Neutrophil (primary cell): ENCODE results near the gene TRAF6.

DNA sequence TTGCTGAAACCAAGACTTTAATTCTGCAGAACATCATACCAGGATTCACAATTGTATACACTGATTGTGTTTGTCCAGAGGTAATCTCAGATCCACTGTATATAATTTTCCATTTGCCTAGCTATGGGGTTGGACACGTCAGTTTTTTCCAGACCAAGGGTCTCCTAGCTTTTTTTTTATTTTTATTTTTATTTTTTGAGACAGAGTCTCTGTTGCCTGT is 48.5 kb upstream of the EHF start:
- PRO-cap = no peak

DNA sequence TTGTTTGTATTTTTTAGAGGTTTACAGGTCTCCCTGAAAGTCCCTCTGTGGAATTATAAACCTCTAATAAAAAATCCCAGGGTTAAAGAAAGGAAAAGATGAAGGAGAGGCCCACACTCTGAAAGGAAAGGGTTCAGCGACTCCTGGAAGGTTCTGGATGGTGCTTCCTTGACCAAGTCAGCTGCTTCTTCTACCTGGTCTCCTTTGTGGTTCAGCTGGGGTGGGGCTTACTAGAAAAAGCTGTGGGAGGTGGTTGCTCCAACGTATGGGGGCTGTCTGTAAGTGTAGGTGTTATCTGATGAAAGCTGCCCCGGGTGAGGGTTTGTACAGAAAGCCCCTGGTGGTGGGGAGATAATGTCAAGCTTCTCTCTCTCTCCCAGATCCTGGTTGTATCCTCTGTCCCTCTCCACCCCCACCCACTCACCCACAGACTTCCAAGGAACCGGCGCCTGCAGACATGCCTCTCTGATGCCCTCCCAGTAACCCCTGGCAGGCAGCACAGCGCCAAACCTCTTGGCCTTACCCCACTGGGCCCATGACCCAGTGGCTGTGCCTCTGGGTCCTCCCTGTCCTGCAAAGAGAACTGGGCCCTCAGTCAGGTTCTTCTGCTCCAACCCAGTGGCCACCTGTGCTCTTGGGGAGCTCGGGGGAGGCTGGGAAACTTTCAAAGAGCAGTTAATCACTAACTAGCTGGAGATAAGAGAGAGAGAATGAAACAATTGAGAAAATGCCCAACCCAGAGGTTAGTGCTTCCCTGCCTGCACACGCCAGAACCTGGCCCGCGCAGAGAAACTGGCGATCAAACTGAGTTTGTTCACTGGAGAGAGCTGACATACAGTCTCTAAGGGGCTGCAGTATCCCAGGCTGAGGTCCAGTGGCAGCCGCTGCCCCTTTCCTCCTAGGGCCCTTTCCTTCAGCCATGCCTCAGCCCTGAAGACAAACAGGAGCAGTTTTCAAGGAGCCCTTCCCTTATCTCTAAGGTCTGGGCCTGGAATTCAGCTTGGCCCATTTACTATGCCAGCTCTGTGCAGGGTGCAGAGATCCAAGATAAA is 20.4 kb upstream of the EHF start:
- PRO-cap = no peak

- PRO-cap = no peak
Measured at GRCh38 chr11:34757244-34757629, 136.3 kb downstream of the EHF start.

- PRO-cap = no peak
Measured at GRCh38 chr11:35013236-35014454, 97.2 kb downstream of the PDHX start.

DNA sequence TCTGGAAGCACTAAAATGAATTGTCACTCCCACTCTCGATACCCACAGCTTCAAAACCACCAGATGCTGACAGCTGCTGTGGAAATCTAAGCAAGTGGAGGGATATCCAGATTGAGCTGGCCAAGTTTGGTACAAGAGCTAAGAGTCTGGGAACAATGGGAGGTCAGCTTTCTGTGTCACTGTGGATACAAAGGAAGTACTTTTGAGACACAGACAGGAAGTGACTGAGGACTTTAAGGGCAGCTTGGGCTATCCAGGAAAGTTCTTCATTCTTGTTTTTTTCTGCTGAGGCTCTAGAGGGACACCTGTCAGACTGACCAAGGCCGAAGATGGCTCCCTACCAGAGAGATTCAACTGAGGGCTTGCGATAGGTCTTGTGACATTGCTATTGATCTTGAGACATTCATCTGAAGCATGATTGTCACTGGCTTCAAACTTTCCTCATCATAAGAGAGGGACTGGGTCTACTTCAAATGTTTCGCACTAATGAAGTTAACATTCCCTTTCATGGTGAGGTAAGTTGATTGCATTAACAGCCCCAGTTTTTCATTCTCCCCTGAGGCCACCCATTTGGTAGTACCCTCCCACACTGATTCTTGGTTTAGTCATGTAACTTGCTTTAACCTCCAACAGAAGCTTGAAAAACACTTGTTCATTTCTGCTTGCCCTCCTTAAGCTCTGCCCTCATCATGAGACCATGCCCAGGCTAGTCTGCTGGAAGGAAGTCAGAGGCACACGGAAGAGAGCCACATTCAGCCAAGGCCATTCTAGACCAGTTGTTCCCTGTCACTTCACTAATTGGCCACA is 51.0 kb upstream of the CD44 start:
- PRO-cap = no peak

DNA sequence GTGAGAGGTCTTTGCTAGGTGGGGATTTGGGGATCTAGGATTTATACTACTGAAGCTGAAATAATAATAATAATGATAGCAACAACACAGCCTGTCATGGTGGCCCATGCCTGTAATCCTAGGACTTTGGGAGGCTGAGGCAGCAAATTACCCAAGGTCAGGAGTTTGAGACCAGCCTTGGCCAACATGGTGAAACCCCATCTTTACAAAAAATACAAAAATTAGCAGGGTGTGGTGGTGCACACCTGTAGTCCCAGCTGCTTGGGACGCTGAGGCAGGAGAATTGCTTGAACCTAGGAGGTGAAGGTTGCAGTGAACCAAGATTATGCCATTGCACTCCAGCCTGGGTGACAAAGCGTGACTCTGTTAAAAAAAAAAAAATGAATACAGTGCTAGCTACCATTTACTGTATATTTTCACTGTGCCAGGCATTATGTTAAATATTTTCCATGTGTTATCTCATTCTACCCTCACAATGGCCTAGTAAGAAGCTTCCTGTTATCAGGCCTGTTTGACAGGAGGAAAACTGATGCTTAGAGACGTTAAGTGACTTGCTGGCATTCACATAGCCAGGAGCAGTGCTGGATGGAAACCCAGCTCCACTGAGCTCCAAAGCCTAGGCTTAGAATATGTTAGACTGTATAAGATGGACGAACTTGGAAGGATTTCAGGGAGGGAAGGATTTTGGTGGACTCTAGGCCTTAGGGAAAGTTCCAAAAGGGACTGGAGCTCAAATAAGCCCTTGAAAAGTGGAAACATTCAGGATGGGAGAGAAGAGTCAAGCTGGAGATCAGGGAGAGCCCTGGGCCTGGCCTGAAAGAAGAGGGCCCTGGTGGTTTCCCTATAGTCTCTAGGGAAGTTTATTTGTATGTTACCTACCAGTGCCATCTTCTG is 1.9 kb downstream of the CD44 start:
- PRO-cap = no peak

- PRO-cap = no peak
Measured at GRCh38 chr11:35141545-35142339, 2.8 kb downstream of the CD44 start.

- PRO-cap = no peak
Measured at GRCh38 chr11:35174653-35175267, 35.8 kb downstream of the CD44 start.

- PRO-cap = no peak
Measured at GRCh38 chr11:35304478-35304881, 114.9 kb downstream of the SLC1A2 start.

DNA sequence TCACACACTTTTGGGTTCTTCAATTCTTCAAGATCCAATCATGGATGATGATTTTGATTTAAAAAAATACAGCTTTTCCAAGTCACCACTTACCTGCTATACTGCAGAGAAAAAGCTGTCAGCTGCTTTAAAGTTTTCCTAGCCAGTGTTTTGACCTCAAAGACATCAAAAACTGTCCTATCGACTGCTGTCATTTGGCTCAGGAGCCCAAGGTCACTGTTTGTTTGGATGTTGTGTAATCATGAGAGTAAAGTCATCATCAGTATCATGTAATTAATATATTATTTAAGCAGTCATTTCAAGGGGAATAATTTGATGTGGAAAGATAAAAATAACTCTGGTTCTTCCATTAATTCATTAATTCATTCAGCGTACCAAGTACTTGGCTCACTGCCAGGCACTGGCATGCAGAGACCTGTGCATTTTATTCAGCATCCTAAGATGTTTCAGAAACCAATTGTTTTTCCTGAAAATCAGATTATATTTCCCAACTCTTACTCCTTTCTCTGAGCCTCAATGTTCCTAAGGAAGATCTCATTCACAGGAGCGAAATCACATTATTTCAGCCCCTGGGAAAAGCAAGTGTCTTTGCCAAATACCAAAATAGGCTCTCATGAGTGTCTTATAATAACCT is 59.9 kb downstream of the SLC1A2 start:
- PRO-cap = no peak

DNA sequence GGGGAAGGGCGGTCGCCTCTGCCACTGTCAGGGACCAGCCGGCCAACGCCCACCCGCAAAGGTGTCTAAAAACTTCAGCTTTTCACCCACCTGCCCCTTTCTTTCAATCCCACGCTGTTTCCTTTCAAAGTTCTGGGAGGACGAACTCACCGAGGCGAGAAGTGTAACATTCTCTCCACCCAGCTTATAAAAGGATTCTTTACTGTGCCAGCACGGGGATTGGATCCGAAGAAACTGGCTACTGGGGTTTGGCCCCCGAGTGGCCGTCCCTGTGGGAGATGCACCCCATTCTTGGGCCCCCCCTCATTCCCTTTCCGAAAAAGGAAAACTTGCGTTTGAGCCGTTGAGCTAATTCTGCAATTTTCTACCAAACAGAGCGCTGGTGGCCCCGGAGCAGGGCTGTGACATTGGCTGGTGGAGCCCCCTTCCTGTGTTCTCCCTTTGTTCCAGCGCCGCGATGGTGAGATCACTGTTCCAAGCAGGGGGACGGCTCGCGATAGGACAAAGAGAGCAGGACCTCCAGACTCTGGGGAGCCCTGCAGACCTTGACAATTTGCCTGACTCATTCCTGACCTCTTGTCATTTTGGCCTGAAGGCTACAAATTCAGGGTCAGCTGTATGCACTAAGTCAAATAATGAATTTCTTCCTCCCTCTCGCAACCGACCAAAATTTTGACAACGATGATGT is 1.9 kb downstream of the FJX1 start:
- PRO-cap = no peak

- PRO-cap = no peak
Measured at GRCh38 chr11:35905860-35906360, 38.0 kb upstream of the LDLRAD3 start.

DNA sequence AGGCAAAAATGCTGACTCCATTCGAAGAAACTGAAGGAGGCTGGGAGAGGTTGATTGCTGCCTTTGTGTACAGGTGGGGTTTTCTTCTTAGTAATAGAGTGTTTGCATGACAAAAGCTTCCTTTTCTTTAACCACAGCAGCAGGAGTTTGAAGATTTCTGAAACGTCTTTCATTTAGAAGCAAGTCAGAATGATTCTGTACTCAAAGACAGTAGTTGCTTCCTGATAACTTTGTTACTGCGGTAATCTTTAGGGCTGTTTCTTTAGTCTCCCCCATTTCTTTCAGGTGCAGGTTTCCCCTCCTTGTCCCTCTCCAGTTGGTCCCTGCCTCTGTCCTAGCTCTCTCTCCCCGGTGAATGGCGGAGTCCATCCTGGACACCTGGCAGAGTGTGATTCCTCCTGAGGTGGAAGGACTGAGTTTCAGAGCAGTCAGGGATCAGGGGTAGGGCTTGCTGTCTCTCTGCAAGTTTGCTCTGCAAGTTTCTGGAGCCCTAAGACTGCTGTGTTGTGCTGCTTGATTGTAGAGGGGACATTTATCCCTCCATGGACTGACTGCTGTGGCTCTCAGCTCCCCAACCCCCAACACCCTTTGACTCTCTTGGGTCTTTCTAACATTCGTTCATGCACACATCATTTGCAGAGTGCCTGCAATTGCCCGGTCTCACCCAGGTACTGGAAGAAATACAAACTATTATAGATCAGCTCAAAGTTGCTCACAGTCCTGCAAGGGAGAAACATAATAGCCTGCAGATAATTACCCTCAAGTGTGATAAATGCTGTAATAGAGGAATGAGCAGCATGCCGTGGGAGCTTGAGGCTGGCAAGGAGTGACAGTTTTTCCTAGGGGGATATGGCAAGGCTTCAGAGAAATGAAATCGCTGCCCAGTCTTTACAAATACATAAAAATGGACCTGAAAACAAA is 166.4 kb downstream of the LDLRAD3 start:
- PRO-cap = no peak

- PRO-cap = no peak
Measured at GRCh38 chr11:36227102-36227515, 62.1 kb downstream of the COMMD9 start.

DNA sequence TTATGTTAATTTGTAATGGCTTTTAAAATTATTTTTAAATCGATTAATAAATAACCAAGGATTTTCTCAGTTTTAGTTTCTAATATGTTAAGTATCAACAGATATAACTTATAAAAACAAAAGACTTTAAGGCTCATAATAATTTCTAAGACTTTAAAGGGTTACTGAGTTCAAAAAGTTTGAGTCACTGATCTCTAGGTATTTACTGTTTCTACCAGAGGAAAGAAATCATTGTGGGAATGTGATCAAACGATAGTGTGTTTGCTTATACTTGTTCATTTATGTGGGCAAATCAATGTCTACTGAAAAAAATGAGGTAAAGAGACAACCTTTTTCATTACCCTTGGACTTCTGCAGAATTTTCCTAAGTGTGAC is 65.3 kb downstream of the PRR5L start:
- PRO-cap = no peak

DNA sequence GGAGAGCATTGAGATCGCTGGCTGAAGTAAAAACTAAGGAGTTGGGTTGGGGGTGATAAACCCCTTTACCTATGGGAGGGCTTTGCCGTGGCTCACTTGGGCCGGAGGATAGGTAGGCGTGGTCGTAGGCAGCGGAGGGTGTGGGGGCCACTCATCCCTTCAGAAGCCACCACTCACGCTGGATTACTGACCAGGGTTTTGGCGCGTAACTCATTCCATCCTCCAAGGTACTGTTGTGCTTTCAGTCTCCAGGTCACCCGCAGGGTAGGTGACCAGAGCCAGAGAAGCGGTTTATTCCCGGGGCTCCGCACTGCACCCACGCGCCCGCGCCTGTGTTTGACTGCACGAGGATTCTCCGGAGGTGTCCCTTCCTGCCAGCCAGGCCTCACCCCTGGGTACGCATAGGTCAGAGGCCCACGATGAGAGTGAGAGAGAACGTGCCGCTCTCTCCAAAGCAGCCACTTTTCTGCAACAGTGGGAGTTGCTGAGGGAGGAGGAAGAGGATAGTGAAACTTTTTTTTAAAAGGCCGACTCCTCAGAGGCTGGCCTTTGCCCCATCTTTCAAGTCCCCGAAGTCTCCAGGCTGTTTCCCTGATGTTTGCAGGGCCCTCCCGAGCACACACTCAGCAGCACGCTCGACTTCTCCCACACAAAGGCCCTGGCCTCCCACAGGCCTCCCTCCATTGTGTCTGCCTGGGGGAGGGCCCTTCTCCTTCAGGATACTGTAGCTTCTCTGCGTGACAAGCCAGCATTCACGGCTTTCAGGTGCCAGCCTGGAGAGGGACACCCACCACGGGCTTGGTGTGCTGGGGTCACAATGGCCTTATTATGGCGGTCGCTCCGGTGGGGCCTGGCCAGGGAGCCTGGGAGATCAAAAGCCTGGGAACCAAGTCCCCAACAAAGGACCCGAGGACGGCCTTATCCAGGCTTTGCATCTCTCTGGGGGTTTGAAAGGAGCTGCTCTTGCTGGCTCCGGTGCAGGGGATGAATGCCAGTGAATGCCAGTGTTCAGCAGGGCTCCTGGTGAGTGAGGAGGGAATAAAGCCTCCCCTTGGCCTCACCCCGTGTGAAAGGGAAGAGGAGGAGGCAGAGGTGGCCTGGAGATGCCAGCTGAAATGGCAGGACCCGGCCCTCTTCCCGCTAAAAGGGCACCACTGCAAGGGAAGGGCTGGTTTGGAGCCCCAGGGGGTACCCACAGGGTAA is 55.2 kb downstream of the TRAF6 start:
- PRO-cap = no peak

DNA sequence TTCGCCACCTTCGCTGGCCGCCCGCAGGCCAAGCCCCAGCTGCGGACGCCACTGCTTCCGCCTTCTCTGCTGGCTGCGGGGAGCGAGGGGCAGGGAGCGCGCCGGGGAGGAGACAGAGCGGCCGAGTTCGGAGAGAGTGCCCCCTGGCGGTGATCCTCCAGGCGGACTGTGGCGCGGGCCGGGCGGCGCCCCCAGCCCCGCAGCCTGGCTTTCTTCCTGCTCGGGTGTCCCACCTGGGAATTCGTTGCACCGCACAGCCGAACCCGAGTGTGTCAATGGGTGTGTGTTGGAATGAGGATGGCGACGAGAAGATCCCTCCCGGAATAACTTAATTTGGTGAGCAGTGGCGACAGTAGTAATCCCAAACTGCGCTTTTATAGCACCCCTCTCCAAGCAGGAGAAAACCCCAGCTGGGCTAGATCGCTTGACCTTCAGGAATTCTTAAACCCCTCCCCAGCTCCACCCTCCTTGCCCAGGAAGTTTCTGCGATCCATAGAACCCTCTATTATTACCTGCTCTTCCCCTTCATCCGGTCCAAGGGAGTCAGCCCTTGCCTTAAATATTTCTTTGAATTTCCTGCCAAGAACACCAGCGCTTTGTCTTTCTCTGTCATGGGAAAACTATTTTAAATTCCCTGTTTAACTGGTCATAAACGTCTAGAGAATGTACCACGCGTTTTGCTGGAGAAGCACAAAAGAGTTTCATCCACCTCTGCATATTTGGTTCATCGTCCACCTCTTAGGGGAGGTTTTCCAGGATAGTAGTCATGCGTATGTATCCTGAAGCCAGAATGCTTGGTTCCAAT is at the start of gene TRAF6:
Gene TRAF6, minus strand, starts transcription at position 71 of the 805 bp plus-strand sequence.
- PRO-cap = unidirectional peak, minus-strand start at position 68 of the sequence

GRCh38 chr11:38872296-38872611 is 2274.2 kb upstream of the RAG2 start:
- PRO-cap = no peak

DNA sequence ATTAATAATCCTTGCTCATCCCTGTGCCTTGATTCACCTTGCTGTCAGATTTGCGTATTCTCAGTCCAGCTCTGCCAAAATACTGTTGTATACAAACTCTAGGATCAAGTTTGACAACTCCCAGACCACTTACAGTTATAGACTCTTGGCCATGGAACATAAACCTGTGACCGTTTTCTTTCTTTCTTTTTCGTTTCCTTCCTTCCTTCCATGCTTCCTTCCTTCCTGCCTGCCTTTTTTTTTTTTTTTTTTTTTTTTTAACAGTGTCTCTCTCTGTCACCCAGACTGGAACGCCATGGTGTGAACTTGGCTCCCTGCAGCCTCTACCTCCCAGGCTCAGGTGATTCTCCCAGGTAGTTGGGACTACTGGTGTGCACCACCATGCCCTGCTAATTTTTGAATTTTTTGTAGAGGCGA is 2391.0 kb upstream of the RAG2 start:
- PRO-cap = no peak

DNA sequence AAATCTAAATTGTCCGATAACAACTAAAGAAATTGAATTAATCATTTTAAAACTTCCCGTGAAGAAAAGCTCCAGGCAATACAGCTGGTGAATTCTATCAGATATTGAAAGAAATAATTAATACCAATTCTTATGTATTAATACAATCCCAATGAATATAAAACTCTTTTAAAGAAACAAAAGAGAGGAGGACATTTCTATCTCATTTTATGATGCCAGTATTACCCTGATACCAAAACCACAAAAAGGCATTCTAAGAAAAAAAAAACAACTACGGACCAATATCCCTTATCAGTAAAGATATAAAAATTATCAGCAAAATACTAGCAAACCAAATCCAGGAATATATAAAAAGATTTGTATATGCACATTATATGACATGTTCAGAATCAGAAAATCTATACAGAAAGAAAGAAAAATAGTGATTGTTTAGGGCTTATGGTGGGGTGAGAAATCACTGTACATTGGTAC is 1006.1 kb downstream of the LRRC4C start:
- PRO-cap = no peak